GM19239 (cell line): ENCODE measurements around the genes INSIG1 and CNPY1.

GRCh38 chr7:153411831-153412797, 640.1 kb upstream of the DPP6 start:
- RRBS: no CpG with 5 or more reads among the region's 32 CpGs

- RRBS: no CpG with 5 or more reads among the region's 2 CpGs
Measured at GRCh38 chr7:154702814-154703088, 300.2 kb downstream of the PAXIP1 start.

DNA sequence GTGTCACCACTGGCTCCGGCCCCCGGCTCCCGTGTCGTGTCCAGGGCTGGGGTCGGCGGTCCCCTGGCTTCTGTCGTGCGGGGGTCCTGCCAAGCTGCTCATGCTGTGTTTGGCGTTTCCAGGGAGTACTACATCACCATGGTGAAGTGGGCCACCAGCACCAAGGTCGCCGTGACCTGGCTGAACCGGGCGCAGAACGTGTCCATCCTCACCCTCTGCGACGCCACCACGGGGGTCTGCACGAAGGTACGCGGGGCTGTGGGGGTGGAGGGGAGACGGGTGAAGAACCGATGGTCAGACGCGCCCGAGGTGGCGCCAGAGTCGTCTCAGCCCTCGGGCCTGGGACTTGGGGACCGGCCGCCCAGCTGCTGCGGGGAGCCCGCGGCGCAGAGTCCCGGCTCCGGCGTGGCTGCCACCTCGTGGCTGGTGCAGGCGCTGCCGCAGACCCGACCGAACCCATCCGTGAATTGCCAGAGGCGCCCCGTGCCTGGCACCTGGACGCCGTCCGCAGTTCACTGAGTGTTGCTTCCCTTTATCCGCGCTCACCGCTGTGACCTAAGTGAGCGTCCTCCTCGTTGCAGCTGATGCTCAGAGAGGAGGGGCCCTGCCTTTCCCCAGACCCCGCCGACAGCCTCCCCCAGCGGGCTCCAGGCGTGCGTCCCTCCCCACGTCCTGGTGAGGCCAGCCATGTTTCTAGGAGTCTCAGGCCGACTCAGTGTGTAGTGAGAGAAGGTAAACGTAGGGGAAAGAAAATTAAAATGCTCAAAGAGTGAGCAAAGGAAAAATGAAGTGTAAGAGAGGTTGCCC, 208.8 kb downstream of the PAXIP1 start:
- RRBS: 17% methylated on average over 7 of the region's 61 CpGs

GRCh38 chr7:154985856-154986470, 17.0 kb downstream of the PAXIP1 start:
- RRBS: no CpG with 5 or more reads among the region's 5 CpGs

DNA sequence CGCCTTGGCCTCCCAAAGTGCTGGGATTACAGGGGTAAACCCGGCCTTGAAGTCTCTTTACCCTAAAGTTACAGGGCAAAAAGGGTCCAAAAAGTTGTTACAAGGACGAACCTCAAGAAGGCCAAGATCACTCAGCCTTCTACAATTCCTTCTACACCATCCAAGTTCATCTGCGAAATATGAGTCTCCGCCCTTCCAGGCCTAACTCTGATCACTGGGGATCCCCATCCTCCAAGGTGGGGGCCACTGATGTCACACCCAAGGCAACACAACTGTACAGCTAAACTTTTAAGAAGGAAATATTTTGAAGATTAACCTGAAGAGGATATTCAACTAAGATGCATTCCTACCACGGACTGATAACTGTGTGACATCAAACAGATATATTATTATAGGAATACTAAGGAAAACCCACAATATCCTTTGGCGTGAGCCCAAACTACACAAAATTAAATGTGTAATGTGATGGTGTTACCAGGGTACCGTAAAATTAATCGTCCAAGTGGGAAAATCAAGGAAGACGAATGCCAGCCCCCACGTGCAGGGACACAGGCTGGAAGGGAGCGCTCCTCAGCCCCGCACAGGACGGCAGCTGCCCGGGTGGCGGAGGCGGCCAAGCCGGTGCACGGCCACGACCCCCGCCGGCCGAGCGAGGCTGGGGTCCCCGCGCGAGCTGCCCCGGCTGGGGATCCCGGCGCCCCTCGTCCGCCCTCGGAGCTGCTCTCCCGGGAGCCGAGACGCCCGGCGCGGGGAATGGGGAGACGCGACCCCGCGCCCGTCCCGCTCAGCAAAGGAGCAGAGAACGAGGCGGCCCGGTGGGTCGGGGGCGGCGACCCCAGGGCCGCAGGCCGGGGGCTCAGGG, 949 bp downstream of the PAXIP1 start:
- RRBS: 2% methylated on average over 24 of the region's 53 CpGs

DNA sequence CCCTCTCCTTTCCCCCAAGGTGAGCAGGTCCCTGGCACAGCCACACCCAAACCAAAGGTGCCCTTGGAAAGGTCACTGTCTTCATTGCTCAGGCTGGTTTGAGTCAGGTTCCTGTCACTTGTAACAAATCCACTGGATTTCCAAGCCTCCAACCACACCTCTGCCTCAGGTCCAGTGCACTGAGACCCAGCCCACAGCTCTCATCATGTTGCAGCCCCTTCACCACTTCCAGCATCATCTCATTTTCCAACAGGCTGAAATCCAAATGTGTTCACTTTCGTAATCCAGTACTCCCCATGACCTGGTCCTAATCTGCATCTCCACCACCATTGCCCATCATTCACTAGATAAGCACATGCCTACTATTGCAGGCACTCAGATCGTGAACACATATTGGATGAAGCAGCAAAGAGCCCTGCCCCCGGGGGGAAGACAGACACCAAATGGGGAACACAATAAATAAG, 76.2 kb upstream of the INSIG1 start:
- RRBS: no CpG with 5 or more reads among the region's 3 CpGs

GRCh38 chr7:155277099-155277526, 20.6 kb upstream of the INSIG1 start:
- RRBS: no CpG with 5 or more reads among the region's 10 CpGs

DNA sequence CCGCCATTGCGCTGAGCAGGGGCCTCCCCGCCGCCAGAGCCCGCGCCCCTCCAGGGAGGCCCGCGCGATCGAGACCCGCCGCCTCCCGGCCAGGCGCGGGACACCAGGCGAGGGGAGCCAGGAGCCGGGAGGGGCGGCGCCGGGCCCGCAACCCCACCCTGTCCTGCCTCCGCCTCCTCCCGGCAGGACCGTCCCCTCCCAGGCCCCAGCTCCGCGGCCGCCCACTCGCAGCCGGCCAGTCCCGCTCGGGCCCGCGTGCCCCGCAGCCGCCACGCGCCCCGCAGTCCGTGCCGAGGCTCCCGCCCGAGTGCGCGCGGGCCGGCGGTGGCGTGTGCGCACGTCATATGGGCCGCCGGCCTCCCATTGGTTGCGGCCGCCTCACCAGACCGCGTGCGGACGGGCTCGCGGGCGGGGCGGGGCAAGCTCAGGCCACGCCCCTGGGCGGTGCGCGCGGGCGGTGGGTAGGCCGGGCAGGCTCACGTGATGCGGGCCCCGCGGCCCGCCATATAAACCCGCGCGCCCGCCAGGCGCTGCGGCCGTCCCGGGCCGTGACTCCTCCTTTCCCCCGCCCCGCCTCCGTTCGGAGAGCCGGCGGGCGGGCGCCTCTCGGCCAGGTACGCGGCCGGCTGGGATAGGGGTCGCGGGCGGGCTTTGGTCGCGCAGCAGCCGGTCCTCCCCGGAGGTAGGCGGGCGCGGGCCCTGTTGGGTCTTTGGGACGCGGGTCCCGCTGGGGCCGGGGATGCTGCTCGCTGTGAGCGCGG, at the start of gene INSIG1:
TSS of gene INSIG1 (plus strand) at position 533 of the 761 bp plus-strand sequence.
- RRBS: 2% methylated on average over 65 of the region's 112 CpGs

DNA sequence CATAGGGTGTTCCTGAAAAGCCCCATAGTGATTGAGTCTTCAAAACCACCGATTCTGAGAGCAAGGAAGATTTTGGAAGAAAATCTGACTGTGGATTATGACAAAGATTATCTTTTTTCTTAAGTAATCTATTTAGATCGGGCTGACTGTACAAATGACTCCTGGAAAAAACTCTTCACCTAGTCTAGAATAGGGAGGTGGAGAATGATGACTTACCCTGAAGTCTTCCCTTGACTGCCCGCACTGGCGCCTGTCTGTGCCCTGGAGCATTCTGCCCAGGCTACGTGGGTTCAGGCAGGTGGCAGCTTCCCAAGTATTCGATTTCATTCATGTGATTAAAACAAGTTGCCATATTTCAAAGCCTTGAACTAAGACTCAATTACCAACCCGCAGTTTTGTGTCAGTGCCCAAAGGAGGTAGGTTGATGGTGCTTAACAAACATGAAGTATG, 10.6 kb downstream of the INSIG1 start:
- RRBS: no CpG with 5 or more reads among the region's 7 CpGs

GRCh38 chr7:155309123-155309972, 11.7 kb downstream of the INSIG1 start:
- RRBS: no CpG with 5 or more reads among the region's 10 CpGs

DNA sequence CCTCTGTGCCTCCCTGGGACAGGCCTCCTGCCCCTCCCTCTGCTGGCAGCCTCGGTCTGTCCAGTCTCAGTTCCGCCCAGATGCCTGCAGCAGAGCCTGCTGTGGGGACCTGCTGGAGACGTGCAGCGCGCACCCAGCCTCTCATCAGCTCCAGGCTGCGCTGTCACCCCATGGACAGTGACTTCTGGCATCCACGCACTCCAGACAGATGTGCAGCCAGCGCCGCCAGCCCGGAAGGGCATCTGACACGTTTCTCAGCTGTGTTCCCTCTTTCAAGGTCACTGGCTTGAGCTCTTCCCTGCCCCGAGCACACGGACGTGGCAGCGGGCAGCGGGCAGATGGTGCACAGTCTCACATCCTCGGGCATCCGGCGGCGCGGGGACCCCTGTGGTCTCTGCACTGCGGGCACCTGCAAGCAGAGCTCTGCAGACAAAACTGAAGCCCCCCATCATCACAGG, 60.7 kb downstream of the INSIG1 start:
- RRBS: no CpG with 5 or more reads among the region's 22 CpGs

DNA sequence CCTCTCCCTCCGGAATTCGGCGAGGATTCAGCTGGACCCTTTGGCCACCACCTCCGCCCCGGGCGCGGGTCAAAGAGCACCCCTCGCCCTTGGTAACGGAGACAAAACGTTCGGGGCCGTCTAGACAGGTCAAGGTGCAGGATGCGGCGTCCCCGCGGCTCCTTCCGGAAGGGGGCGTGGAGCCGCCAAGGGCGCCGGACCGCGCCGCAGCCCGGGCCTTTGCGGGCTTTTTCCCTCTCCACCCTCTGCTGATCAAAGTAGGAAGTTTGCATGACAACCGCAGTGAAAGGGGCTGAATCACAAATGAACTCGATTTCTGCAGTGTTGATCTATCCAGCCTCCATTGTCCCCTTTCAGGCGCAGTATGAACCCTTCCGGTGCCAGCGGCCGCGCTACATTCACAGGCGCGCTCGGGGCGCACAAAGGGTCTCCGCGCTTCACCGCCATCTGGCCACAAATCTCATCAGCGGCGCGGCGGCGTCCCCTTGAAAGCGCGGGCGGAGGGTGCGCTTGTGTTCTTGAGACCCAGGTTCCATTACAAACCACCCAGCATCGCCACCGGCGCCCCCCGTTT, 36.5 kb downstream of the CNPY1 start:
- RRBS: 7% methylated on average over 13 of the region's 53 CpGs

GRCh38 chr7:155546426-155546993, at the start of gene CNPY1:
Gene CNPY1 (minus strand): TSS chr7:155546559.
- RRBS: no CpG with 5 or more reads among the region's 3 CpGs

GRCh38 chr7:155546995-155547599, 738 bp upstream of the CNPY1 start:
- RRBS: no CpG with 5 or more reads among the region's 16 CpGs

GRCh38 chr7:155618565-155619605, 25.6 kb upstream of the RBM33 start:
- RRBS: no CpG with 5 or more reads among the region's 17 CpGs

GRCh38 chr7:155680417-155681037, 36.1 kb downstream of the RBM33 start:
- RRBS: no CpG with 5 or more reads among the region's 4 CpGs

GRCh38 chr7:155763491-155764090, 48.7 kb downstream of the SHH start:
- RRBS: 22% methylated on average over 7 of the region's 21 CpGs

DNA sequence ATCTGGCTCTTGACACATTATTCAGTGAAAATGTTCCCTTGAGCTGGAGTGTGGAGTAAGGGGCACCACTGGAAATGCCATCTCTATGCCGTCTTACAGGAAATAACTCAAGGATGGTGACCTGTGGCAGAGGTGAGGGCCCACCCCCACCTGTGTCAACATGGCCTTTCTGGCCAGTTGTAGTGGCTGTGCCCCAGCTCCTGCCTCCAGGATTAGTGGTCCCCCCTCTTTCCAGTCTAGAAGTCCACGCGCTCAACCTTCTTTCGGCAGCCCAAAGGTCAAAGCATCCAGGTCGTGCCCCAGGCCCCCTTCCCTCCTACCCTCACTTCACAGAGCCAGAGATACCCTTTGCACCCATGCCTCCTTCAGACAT, 242.8 kb upstream of the SHH start:
- RRBS: no CpG with 5 or more reads among the region's 5 CpGs

DNA sequence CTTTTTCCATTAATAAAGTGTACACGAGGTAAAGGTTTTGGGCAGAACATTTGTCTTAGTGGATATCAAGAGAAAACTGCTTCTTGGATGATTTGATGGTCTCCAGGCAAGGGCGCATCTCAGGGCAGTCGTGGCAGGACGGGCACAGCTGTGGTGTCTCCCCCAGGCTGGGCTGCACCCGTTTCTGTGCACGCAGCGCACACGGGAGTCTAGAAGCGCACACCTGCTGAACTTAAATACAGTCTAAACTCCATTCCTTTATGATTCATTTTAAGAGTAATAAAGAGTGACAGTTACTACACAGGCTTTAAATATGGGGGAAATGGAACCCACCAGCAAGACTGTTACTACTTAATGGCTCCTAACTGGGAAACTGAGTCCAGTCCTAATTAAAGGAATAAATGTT, 23.2 kb upstream of the RNF32 start:
- RRBS: no CpG with 5 or more reads among the region's 9 CpGs

GRCh38 chr7:156640354-156640637, 278 bp upstream of the RNF32 start:
- RRBS: 5% methylated on average over 10 of the region's 39 CpGs